Right atrium auricular region (tissue), 2 donors: Measurements from ENCODE around the gene ANXA1.

- PRO-cap: bidirectional peak, plus-strand start at chr9:71910642, minus-strand start at chr9:71910479
- RAMPAGE, long total RNA, 2 experiments: no peak in any of the 2 experiments
Measured at GRCh38 chr9:71909944-71910703, 869 bp downstream of the ABHD17B start.

DNA sequence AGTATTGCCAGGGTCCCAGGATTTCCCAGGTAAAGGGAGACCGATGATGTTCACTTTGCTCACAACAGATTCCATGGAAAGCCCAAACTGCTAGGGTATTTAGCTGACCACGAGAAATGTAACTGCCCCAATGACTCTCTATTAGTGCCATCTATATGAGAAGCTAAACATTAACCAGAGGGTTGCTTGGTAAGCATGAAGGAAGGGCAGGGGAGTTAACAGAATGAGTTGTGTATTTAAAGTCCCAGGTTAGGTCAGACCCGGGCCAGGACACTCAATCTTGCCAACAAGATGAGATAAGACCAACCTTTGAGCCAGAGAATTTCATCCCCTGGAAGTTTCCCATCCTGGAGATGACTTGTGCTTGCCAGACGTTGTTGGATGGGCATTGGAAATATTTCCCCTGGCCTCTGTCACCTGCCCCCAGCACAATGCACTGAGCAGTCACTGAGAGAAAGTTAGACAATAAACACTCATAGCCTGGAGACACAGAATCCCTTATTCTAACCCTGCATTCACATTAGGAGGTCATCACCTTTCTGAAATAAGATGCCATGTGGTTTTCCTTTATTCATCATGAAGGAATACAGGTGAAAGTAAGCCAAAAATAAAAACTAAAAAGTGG, 19.5 kb upstream of the GDA start:
- PRO-cap: no peak
- RAMPAGE, long total RNA, 2 experiments: no peak in any of the 2 experiments

- PRO-cap: no peak
- RAMPAGE, long total RNA, 2 experiments: no peak in any of the 2 experiments
Measured at GRCh38 chr9:72168873-72169572, 19.8 kb downstream of the GDA start.

- PRO-cap: no peak
- RAMPAGE, long total RNA, 2 experiments: no peak in any of the 2 experiments
Measured at GRCh38 chr9:72355764-72356629, 9.0 kb downstream of the ZFAND5 start.

- PRO-cap: no peak
- RAMPAGE, long total RNA, 2 experiments: no peak in any of the 2 experiments
Measured at GRCh38 chr9:72357374-72358369, 7.3 kb downstream of the ZFAND5 start.

DNA sequence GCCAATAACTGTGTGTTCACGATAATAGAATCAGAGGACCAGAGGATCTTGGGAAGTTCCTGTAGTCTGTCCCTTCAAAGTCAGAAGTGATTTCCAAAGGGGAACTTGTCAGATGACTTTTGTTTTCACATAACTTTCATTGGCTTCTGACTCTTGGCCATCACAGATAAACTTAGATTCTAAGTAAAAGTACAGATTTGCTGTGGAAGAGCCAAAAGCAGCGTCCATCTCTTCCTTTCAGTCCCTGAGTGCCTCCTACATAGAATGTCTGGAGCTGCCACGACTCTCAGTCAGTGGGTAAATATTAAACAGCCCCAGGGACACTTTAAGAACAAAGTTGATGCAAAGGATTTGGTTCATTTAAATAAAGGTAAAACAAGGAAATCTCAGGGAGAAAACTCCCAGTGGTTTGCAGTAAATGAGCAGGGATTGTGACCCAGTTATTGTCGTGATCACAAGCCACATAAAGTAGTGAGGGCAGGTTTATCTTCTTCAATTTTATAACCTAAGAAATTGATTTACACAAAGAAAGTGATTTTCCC, 125.3 kb downstream of the ALDH1A1 start:
- PRO-cap: bidirectional peak, plus-strand start at position 194 of the sequence, minus-strand start at position 88 of the sequence
- RAMPAGE, long total RNA, 2 experiments: no peak in any of the 2 experiments

DNA sequence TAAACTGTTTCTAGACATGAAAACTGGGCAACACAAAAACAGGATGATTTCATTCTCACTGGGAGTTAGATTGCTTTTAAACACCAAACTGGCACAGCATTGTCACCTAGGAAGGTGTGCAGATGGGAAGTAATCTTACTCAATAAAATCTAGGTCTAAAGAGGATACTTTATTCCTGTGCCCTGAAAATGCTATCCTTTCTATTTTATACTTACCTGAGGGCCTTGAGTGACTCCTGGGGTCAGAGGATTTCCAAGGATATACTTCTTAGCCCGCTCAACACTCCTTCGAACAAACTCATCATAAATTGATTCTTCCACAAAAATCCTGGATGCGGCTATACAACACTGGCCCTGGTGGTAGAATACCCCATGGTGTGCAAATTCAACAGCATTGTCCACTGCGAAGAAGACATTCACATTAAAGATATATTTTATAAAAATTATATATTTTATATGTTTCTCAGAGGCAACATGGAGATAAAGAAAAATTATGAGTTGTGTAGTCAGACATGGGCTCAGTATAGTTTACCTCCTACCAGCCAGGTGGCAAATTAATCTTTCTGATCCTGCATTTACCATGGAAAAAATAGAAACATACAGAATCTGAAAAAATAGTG, 36.0 kb downstream of the ALDH1A1 start:
- PRO-cap: no peak
- RAMPAGE, long total RNA, 2 experiments: start-site peak on the minus strand in 1 of 2 experiments, centred at position 330 of the sequence, 44 reads per replicate

GRCh38 chr9:72925314-72925837, 27.5 kb downstream of the ALDH1A1 start:
- PRO-cap: unidirectional peak, minus-strand start at chr9:72925588
- RAMPAGE, long total RNA, 2 experiments: start-site peak on the minus strand in 1 of 2 experiments, at chr9:72925491-72925611 at its widest, 22 reads per replicate

- PRO-cap: no peak
- RAMPAGE, long total RNA, 2 experiments: no peak in any of the 2 experiments
Measured at GRCh38 chr9:72997182-72998261, 44.7 kb upstream of the ALDH1A1 start.

GRCh38 chr9:73151451-73152462, at the start of gene ANXA1:
Gene ANXA1, plus strand, starts transcription at chr9:73151865.
- PRO-cap: bidirectional peak, plus-strand start at chr9:73151865, minus-strand start at chr9:73151744; bidirectional peak, plus-strand start at chr9:73152298, minus-strand start at chr9:73152241
- RAMPAGE, long total RNA, 2 experiments: start-site peak on the plus strand in 2 of 2 experiments, at chr9:73151863-73151868 at its widest, 1,499 to 2,280 reads per replicate

- PRO-cap: no peak
- RAMPAGE, long total RNA, 2 experiments: no peak in any of the 2 experiments
Measured at GRCh38 chr9:74770911-74771422, 116.8 kb downstream of the TRPM6 start.

GRCh38 chr9:75889699-75890403, 622 bp upstream of the PCSK5 start:
- PRO-cap: unidirectional peak, plus-strand start at chr9:75889805; bidirectional peak, plus-strand start at chr9:75890120, minus-strand start at chr9:75889852
- RAMPAGE, long total RNA, 2 experiments: no peak in any of the 2 experiments

DNA sequence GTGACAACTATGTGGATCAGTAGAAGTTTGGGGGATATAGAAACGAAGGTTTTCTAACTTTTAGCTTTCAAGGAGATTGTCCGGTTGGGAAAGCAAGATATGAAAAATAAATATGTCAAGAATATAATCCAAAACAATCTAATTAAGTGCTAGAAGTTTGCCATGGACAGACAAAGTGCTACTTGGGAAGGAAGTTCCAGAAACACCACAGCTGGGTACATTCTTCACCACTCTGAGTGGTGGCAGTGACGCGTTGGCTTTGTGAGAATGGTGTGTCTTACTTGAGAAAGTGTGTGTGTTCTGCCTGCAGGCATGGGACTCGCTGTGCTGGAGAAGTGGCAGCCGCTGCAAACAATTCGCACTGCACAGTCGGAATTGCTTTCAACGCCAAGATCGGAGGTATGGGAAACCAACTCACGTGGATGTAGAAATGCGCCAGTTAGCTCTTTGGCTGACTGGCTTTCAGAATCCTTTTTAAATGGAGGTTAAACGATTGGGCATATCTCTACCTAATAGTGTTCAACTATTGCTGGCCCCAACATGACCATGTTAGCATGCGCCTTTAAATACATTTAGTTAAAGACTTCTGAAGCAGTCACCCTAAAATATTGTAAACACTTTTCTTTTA, 177.3 kb downstream of the PCSK5 start:
- PRO-cap: no peak
- RAMPAGE, long total RNA, 2 experiments: no peak in any of the 2 experiments

DNA sequence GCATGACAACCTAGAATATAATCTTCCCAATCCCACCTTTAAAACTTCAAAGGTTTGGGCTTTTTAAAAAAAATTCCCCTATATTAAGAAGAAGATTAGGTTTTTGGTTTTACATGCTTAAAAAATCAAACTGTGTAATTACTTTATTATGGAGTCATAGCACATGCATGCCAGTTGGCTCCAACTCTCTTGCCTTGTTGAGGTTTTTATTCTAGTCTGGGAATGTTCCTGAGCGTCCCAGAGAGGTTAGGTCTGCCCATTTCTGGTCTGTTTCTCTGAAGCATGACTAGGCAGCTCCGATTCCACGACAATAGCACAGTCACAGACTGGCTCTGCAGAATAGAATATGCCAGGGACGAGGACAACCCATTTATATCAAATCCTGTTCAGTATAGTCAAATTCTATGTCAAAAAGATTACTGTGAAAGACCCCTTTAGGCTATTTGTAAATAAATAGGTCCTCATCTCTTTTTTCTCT, 217.0 kb downstream of the PCSK5 start:
- PRO-cap: unidirectional peak, plus-strand start at position 337 of the sequence
- RAMPAGE, long total RNA, 2 experiments: no peak in any of the 2 experiments

DNA sequence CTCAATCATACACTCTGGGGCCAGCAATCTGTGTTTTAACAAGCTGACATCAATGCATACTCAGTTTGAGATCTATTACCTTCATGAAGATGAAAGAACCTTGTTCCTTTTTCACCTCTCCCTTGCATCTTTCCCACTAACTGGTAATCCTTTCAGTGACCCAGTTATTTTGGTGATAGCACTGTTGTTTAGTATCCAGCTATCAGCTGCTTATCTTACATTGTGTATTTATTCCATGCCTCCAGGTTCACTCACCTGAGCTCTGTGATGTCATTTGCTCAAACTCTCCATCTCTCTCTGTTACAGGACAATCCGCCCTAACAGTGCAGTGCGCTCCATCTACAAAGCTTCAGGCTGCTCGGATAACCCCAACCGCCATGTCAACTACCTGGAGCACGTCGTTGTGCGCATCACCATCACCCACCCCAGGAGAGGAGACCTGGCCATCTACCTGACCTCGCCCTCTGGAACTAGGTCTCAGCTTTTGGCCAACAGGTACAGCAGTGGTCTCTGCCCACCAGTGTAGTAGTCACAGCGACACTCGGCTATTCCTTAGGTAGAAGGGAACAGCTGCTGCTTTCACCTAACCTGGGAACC, 235.5 kb downstream of the RFK start:
- PRO-cap: no peak
- RAMPAGE, long total RNA, 2 experiments: no peak in any of the 2 experiments

- PRO-cap: no peak
- RAMPAGE, long total RNA, 2 experiments: no peak in any of the 2 experiments
Measured at GRCh38 chr9:76257128-76257757, 137.0 kb downstream of the RFK start.

DNA sequence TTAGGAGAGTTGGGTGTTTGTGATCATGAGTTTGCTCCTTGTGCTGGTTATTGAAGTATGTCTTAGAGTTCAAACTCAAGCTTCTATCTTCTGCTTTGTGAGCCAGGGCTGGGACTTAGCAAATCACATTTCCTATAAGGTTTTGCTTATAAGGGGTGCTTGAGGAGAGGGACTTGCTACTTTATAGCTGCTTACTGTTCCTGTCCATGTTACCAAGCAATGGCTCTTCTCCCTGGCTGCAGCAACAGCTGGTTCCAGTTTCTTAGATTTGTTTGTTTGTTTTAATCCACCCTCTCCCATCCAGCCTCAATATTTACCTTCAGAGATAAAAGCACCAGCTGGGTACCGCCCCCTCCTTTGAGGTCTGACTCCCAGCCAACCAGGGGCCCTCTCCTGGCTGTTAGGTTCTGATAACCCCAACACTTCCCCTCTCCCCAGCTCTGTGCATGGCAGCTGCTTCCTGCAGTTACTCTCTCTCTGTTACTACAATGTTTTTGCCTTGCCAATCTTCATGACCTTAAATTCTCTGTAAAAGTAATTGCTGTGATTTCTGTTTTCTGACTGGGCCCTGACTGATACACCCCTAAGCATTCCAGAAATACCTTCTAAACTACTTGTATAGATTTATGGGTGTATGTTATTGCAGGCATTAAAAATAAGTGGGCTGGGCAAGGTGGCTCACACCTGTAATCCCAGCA, 2.8 kb upstream of the GCNT1 start:
- PRO-cap: no peak
- RAMPAGE, long total RNA, 2 experiments: no peak in any of the 2 experiments

DNA sequence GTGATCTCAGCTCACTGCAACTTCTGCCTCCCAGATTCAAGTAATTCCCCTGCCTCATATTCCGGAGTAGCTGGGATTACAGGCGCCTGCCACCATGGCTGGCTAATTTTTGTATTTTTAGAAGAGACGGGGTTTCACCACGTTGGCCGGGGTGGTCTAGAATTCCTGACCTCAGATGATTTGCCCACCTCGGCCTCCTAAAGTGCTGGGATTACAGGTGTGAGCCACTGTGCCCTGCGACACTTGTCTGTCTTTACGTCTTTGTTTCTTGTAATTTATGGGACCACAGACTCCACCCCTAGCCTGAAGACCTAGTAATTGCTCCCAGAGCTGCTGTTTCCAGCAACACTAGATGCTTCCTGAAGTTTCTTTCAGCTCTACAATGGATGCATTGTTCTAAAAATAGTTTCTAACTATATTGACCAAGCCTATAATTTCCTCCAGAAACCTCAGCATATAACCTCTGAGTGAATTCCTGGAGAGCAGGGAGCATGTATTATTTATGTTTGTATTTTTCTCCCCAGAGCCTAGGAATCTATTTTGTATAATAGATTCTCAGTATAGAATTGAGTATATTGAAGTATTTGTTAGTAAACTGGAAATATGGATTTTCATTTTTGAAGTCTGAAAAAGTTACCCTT, 13.9 kb downstream of the GCNT1 start:
- PRO-cap: no peak
- RAMPAGE, long total RNA, 2 experiments: no peak in any of the 2 experiments

GRCh38 chr9:77177828-77178419, 590 bp downstream of the VPS13A start:
- PRO-cap: bidirectional peak, plus-strand start at chr9:77178267, minus-strand start at chr9:77178146
- RAMPAGE, long total RNA, 2 experiments: no peak in any of the 2 experiments

- PRO-cap: no peak
- RAMPAGE, long total RNA, 2 experiments: no peak in any of the 2 experiments
Measured at GRCh38 chr9:77369048-77369454, 191.7 kb downstream of the VPS13A start.